ENCODE measurements around a stretch of chr2.

DNA sequence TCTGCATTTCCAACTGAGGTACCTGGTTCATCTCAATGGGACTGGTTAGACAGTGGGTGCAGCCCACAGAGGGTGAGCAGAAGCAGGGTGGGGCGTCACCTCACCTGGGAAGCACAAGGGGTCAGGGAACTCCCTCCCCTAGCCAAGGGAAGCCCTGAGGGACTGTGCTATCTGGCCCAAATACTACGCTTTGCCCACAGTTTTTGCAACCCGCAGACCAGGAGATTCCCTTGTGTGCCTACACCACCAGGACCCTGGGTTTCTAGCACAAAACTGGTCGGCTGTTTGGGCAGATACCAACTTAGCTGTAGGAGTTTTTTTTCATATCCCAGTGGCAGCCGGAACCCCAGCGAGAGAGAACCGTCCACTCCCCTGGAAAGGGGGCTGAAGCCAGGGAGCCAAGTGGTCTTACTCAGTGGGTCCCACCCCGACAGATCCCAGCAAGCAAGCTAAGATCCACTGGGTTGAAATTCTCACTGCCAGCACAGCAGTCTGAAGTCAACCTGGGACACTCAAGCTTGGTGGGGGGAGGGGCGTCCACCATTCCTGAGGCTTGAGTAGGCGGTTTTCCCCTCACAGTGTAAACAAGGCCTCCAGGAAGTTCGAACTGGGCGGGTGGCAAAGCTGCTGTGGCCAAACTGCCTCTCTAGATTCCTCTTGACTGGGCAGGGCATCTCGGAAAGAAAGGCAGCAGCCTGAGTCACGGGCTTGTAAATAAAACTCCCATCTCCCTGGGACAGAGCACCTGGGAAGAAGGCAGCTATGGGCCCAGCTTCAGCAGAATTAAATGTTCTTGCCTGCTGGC lies 83.2 kb upstream of the FAM124B start:
- PRO-cap, 2 experiments = peak in 1 of 2 experiments; most common plus-strand start position 660 of the sequence (in 1)

DNA sequence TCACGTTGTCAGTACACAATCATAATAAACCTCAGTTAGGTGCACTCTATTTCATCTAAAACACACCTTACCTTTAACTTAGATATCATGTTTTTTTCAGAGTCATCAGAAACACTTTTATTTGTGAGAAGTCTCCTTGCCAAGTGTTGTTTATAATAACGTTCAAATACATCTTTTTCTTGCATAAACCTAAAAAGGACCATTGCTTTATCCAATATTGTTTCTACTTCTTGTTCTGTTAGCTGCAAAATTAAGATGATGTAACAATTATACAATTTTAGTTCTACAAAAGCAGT lies 81.6 kb downstream of the CUL3 start:
- PRO-cap, 2 experiments = no peak in any of the 2 experiments

- PRO-cap, 2 experiments = no peak in any of the 2 experiments
Measured at GRCh38 chr2:224523167-224523987, 61.8 kb downstream of the CUL3 start.

DNA sequence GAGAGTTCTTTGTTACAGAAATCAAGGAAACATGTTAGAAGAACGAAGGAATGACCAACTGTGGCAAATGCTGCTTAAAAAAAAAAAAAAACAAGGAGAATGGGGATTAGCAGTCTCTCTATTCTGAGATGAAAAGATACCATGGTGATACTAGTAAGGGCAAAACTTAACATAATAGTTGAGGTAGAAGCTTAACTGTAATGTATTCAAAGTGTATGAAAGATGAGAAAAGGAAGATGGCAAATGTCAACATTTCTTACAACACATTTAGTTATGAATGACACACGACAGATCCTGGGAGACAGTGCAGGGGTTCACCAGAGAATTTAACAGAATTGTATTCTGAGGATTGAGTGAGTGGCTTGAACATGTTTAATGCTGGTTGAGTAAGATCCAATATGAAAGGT lies 52.8 kb downstream of the CUL3 start:
- PRO-cap, 2 experiments = no peak in any of the 2 experiments

- PRO-cap, 2 experiments = no peak in any of the 2 experiments
Measured at GRCh38 chr2:224560359-224561646, 24.4 kb downstream of the CUL3 start.

DNA sequence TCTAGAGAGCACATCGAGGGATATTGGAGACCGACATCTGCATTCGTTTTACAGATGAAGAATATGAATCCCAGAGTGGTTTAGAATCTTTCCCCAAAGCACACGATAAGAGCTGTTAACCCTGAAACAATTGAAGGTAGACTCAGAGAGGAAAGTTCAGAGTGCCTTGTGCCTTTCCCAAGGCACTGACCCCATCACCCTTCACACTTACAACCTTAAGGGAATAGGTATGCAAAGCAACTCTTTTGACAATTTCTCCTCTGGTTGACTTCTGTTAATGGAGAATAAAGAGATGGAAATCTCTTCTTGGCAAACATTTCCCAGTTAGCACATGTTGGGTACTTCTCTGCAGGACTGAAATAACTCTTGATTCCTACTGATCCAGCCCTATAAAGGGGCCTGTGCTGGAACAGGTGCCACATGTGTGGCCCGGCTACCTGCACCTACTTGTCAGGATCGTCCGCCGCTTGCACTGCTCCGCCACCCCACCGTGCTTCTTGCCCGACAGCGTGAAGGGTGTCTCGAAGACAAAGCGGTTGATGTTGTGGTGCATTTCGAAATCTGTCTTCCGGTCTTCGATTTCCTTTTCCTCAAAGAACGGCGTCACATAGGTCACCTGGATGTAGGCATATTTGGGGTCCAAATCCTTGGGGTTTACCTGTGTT lies 58.4 kb upstream of the CCDC195 start:
- PRO-cap, 2 experiments = no peak in any of the 2 experiments

DNA sequence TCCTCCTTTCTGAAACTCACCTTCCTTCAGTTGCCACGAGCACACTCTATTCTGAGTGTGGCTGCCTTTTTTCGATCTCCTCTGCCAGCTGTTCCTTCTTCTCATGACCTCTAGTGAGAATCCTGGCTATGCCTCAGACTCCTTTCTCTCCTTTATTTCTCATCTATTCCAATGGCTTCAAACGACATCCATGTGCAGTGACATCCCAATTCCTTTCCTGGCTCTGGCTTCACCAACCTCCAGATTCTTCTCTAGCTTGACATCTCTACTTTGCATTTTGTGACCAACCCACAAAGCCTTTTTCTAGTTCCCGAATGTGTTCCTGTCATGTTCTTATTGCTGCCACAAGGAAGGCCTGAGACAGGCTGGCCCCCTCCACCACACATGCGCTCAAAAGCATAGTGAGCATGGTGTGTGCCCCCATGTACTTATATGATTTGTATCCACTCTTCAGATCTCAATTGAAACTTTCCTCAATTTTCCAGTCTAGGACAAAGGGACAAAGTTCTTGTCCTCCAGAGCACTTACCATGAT lies 160.6 kb upstream of the CCDC195 start:
- PRO-cap, 2 experiments = no peak in any of the 2 experiments

- PRO-cap, 2 experiments = no peak in any of the 2 experiments
Measured at GRCh38 chr2:224957574-224957897, 84.7 kb downstream of the DOCK10 start.

DNA sequence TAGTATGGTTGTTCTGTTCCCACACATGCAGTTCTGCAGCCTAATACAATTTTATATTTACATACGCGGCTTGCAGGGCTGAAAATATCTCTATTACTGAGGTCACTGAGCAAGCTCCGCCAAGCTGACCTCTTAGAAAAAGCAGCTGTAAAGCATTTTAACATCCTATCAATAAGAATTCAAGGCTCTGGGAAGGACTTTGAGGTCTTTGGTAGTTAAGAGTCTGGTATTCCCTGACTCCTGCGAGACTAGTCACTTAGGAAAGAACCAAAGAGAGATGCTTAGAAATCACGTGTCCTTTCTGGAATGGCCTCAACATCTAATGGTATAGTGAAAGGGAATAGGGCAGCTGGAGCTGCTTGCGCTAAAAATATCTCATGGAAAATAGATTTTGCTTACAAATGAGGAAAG lies 59.2 kb downstream of the DOCK10 start:
- PRO-cap, 2 experiments = no peak in any of the 2 experiments

GRCh38 chr2:226411643-226412301 lies 387.8 kb downstream of the IRS1 start:
- PRO-cap, 2 experiments = peak in 2 of 2 experiments; most common plus-strand start chr2:226412043 (in 1); most common minus-strand start chr2:226411824 (in 1)

GRCh38 chr2:226738114-226738513 lies 61.5 kb downstream of the IRS1 start:
- PRO-cap, 2 experiments = no peak in any of the 2 experiments

- PRO-cap, 2 experiments = peak in 2 of 2 experiments; most common plus-strand start chr2:226798547 (in 1); most common minus-strand start chr2:226799179 (in 2)
Measured at GRCh38 chr2:226798320-226799250, 1.0 kb downstream of the IRS1 start.

DNA sequence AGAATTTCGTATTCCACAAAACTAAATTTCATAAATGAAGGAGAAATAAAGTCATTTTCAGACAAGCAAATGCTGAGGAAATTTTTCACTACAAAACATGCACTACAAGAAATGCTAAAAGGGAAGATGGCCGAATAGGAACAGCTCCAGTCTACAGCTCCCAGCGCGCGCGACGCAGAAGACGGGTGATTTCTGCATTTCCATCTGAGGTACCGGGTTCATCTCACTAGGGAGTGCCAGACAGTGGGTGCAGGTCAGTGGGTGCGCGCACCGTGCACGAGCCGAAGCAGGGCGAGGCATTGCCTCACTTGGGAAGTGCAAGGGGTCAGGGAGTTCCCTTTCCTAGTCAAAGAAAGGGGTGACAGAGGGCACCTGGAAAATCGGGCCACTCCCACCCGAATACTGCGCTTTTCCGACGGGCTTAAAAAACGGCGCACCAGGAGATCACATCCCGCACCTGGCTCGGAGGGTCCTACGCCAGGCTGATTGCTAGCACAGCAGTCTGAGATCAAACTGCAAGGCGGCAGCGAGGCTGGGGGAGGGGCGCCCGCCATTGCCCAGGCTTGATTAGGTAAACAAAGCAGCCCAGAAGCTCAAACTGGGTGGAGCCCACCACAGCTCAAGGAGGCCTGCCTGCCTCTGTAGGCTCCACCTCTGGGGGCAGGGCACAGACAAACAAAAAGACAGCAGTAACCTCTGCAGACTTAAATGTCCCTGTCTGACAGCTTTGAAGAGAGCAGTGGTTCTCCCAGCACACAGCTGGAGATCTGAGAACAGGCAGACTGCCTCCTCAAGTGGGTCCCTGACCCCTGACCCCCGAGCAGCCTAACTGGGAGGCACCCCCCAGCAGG lies 99.0 kb downstream of the COL4A4 start:
- PRO-cap, 2 experiments = no peak in any of the 2 experiments

DNA sequence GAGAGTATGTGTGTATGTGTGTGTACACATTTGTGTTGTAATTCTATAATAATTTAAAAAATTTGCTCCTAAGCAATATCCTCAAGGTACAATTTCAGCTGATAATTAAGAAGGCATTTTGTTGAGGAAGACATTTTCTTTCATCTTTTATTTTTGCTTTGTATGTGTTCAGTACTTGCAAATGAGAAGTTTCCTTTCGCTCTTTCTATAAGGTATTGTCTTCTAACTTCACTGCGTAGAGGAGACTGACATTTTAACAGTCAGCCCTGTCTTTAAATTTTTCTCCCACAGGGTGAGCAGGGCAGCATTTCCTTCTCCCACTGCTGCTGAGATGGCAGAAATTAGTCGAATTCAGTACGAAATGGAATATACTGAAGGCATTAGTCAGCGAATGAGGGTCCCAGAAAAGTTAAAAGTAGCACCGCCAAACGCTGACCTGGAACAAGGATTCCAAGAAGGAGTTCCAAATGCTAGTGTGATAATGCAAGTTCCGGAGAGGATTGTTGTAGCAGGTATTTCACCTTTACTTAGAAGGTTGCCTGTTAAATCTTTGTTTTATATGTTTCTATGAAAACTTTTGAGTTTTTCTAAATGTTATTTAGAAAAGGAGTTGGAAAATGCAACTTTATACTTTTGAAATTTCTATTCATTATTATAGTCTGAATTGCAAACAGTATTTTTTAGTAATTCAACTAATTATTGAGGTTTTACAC lies 5.4 kb downstream of the MFF start:
- PRO-cap, 2 experiments = no peak in any of the 2 experiments

DNA sequence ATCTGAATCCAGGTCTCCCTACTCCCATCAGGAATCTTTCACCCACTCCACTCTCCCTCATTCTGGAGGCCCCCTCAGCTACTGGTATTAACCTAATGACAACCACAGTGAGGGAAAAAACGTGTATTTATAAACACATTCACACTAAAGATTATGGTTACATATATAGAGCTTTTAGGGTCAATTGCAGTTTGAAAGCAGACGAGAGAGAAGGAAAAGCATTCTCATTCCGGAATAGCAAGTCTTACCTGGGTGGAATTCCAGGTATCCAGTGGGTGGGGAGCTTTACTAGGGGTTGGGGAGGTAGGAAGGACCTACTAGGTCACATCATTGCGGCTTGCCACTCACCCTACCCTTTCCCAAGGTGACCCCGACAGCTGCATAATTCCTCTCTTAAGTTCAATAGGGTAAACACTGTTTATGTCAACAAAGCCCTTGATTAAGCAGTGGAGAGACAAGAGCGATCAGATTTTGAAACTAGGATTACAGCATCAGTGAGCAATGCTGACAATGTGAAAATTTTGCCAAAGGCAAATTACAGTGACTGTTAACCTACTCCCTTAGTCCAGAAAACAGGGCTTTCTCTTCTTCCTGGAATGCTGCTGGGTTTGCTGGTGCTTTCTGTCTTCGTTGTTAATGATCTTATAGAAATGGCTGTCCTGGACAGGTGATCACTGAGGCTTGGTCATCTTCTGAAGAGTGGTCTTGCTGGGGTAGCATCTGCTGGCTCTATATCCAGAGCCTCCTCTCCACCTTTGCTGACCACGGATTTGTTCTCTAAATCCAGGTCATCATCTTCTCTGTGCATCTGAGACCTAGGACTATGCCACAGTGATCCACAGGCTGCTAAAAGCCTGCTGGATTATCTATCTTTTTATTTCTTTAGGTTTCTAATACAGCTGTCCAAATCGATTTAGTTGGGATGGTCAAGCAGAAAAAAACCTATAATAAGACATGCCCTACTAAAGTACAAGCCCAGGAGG lies 14.5 kb downstream of the SLC19A3 start:
- PRO-cap, 2 experiments = no peak in any of the 2 experiments

DNA sequence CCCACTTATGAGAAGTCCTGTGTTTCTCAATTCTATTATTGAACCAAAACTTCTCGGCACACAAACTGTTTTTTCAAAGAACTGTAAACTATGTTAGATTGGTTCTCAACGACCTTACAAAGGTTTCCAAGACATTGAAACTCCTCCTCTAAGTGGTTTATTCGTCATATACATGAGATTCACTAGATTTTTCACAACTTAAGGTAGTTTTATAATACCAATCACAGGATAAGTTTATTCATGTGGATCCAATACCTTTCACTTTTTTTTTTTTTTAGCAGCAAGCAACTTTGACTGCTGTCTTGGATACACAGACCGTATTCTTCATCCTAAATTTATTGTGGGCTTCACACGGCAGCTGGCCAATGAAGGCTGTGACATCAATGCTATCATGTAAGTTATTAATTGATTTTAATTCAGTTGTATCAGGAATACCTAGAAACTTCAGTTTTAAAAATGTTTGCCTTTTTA lies 1.6 kb downstream of the CCL20 start:
- PRO-cap, 2 experiments = no peak in any of the 2 experiments

GRCh38 chr2:227848513-227849087 lies 22.8 kb upstream of the DAW1 start:
- PRO-cap, 2 experiments = no peak in any of the 2 experiments

- PRO-cap, 2 experiments = no peak in any of the 2 experiments
Measured at GRCh38 chr2:228841345-228842294, 429.5 kb downstream of the PID1 start.

- PRO-cap, 2 experiments = no peak in any of the 2 experiments
Measured at GRCh38 chr2:229098609-229099358, 172.3 kb downstream of the PID1 start.

GRCh38 chr2:229116788-229117266 lies 154.3 kb downstream of the PID1 start:
- PRO-cap, 2 experiments = no peak in any of the 2 experiments

All from Colon Carcinoma Metastatic in the Brain (tissue), 2 donors.